HL-60 (cell line): ENCODE measurements around the genes AP5B1 and DPP3.

GRCh38 chr11:65780639-65781156 lies at the start of gene AP5B1:
Gene AP5B1 (minus strand): TSS chr11:65780976.
- RRBS = 3% methylated on average over 50 of the region's 79 CpGs

GRCh38 chr11:65826941-65827293 lies 6.8 kb upstream of the SNX32 start:
- RRBS = no CpG with 5 or more reads among the region's 6 CpGs

GRCh38 chr11:65852699-65853413 lies 5.1 kb downstream of the CFL1 start:
- RRBS = 98% methylated on average over 5 of the region's 24 CpGs

DNA sequence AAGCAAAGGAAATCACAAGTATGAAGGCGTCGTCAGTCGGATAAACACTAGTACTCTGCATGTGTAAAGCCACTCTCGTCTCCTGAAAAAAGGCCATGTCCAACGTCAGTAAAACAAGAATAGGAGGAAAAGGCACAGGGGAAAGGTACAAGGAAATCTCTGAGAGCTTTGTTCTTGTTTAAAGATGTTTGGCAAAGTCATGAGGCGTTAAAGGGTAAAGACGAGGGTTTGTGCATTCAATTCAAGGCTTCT lies 580 bp upstream of the CFL1 start:
- RRBS = no CpG with 5 or more reads among the region's 7 CpGs

DNA sequence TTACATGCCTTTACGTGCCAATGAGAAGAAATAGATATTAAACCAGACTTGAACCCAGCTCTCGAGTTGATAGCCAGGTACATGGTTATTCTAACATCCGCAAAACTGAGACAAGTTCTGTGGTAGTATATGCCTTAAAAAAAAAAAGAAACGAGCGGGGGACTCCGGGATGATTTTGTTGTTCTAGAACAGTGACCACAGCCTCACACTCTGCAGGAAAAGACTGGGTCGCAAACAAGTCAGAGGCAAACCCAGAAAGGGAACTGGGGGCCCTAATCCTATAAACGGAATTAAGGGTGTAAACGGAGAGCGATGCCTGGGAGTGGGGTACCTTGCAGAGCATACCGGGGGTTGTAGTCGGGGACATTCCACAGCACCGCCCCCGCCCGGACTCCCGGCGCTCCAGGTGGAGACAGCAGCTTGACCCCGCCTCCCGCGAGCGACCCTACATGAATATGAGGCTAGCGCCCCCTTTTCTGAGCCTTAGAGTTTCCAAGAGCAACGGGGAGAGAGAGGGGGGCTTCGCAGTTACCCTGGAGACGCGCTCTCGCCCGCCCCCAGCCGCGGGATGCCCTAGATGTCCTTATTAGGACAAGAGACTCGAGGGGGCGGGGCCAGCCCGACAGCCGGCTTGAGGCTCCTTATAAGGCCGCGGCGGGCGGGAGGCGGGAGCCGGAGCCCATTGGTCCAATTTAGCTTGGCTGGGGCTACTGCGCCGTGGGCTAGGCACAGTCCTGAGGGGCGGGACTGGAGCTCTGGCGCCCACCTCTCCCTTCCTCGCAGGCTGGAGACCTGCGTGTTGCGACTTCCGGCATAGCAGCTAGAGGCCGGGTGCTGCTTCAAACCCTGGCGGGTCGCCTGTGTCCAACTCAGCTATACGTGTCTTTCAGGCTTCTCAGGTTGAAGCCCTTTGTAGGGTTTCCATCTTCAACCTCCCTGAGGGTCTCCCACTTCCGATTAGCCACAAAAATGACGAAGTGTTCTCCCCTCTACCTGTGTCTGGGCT lies 1.0 kb upstream of the MUS81 start:
- RRBS = 4% methylated on average over 10 of the region's 54 CpGs

GRCh38 chr11:65871941-65872420 lies 619 bp downstream of the EFEMP2 start:
- RRBS = 91% methylated on average over 7 of the region's 14 CpGs

GRCh38 chr11:65889962-65890378 lies 503 bp upstream of the CCDC85B start:
- RRBS = no CpG with 5 or more reads among the region's 15 CpGs

- RRBS = 5% methylated on average over 8 of the region's 31 CpGs
Observed at GRCh38 chr11:65891615-65892454, 1.4 kb downstream of the CCDC85B start.

- RRBS = no CpG with 5 or more reads among the region's 14 CpGs
Observed at GRCh38 chr11:65896351-65897256, 3.6 kb downstream of the FOSL1 start.

GRCh38 chr11:65915259-65916365 lies 3.2 kb downstream of the C11orf68 start:
- RRBS = 11% methylated on average over 5 of the region's 23 CpGs

- RRBS = no CpG with 5 or more reads among the region's 4 CpGs
Observed at GRCh38 chr11:66011366-66011641, 504 bp upstream of the CST6 start.

DNA sequence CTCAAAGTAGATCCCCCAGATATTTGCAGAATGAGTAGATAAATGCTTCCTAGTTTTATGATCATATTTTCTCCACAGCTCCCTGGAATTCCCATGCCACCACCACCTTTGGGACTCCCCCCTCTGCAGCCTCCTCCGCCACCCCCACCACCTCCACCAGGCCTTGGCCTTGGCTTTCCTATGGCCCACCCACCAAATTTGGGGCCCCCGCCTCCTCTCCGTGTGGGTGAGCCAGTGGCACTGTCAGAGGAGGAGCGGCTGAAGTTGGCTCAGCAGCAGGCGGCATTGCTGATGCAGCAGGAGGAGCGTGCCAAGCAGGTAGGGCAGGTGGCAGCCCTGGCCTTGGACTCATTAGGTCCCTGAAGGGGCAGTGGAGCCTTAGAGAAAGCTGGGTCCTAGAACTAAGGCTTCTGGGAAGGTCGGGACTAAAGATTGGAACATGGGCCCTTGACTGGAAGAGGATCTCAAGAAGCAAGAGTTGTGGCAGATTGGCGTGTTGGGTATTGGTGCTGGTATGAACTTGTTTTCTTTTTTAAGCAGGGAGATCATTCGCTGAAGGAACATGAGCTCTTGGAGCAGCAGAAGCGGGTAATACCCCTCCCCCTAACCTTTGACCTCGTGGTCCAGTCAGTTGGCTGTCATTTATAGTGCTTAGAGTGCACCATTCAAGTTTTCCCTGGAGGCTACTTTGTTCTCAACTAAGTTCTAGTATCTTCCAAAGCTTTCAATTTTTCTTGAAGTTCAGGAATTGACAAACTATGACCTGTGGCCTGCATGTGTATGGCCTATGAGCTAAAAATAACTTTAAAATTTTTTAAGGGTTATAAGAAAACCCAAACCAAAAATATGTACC lies 3.1 kb downstream of the SF3B2 start:
- RRBS = no CpG with 5 or more reads among the region's 11 CpGs

GRCh38 chr11:66057107-66057642 lies 5.0 kb downstream of the SF3B2 start:
- RRBS = no CpG with 5 or more reads among the region's 7 CpGs

DNA sequence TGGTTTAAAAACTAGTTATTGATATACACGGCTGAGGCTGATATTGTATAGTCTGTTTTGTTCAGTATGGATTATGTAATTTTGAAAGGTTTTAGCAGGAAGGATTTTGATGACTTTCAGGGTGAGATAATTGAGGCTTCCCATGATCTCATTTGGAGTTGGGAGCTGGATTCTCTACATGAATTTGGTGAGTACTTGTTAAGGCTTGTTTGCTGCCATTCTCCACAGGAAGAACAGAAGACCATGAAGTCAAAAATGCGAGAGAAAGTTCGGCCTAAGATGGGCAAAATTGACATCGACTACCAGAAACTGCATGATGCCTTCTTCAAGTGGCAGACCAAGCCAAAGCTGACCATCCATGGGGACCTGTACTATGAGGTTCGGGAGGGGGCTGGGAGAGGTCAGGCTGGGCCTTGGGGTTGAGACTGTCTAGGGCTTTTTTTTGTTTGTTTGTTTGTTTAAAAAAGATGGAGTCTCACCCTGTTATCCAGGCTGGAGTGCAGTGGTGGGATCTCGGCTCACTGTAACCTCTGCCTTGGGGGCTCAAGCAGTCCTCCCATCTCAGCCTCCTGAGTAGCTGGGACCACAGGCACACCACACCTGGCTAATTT lies 8.3 kb downstream of the SF3B2 start:
- RRBS = no CpG with 5 or more reads among the region's 6 CpGs

DNA sequence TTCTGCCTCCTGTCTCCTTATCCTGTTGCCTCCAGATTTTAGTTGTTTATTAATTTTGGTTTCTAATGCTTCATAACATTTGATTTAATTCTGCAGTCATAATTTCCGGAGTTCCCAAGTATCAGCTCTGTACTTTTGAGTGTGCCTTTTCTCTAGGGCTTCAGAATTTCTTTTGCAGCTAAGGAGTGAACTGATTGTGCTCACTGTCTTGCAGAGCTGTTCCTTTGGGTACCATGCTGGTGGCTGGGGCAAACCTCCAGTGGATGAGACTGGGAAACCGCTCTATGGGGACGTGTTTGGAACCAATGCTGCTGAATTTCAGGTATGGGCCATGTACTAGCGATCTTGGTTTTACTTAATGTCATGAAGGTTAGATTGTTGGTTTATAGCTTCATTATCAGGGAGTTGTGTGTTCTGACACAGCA lies 7.3 kb upstream of the PACS1 start:
- RRBS = no CpG with 5 or more reads among the region's 4 CpGs

GRCh38 chr11:66069330-66069957 lies 628 bp upstream of the PACS1 start:
- RRBS = 12% methylated on average over 15 of the region's 27 CpGs

- RRBS = 94% methylated on average over 8 of the region's 24 CpGs
Observed at GRCh38 chr11:66265215-66266096, 3.0 kb upstream of the RAB1B start.

DNA sequence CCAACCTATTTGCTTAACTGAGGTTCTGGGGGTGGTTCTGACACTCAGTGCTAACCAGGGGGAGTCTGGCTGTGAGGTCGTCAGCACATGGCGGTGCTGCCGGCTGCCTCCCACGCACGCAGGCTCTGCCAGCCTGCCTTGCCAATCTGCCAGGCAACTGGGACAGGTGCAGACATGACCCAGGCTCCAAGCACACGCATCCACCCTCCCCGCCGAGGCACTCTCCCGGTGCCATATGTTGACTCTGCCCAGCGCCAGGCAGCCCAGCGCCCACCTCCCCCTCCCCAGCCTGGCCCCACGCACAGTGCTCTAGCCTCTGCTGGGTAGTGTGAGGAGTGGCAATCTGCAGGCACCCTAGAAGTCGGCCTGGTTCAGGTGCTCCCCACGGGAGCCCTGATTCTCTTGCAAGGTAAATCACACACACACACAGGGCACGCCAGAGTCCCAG lies 687 bp upstream of the RIN1 start:
- RRBS = no CpG with 5 or more reads among the region's 15 CpGs

DNA sequence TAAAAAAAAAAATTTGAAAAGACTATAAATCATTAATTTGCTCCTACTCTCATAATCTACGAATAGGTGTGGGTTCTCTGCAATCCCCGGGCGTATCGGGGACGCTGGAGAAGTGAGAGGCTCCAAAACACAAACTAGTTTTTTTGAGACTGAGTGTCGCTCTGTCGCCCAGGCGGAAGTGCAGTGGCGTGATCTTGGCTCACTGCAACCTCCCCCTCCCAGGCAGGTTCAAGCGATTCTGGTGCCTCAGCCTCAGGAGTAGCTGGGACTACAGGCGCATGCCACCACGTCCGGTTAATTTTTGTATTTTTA lies 707 bp upstream of the SLC29A2 start:
- RRBS = 1% methylated on average over 2 of the region's 13 CpGs

GRCh38 chr11:66480155-66480512 lies at the start of gene DPP3:
Gene DPP3 (plus strand): TSS chr11:66480434.
- RRBS = 4% methylated on average over 10 of the region's 39 CpGs